Metastatic Liver Carcinoma in the Adrenal Gland (tissue), 2 donors: ENCODE measurements around the genes AVEN, PGBD4 and AQR.

- PRO-cap, 2 experiments: no peak in any of the 2 experiments
Measured at GRCh38 chr15:31372417-31373048, 45.9 kb downstream of the KLF13 start.

DNA sequence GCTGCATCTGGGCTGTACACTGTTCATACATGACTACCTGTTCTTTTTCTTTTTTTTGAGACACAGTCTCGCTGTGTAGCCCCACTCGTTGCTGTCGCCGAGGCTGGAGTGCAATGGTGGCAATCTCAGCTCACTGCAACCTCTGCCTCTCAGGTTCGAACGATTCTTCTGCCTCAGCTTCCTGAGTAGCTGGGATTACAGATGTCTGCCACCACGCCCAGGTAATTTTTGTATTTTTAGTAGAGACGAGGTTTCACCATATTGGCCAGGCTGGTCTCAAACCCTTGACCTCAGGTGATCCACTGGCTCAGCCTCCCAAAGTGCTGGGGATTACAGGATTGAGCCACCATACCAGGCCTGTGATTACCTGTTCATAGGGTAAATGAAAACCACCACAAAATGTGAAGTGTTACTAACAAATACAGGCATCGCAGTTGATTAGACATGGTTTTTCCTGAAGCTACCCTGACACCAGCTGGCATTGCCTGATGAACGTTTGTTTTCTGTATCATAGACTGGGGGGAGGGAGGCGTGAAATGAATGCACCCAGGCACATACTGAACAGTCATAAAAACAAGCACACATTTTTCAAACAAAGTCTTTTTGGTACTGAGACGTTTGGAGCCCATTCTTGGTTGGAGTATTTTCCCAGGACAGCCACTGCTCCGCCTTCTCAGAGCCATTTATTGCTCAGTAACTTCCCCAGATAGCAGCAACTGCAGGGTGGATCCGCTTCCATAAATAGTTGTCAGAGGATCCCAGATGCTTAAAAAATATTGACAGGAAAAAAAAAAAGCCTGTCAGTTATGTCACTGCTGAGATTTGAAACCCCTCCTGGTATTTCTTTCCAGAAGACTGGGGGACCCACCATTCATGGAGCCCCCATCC is 52.3 kb downstream of the KLF13 start:
- PRO-cap, 2 experiments: no peak in any of the 2 experiments

DNA sequence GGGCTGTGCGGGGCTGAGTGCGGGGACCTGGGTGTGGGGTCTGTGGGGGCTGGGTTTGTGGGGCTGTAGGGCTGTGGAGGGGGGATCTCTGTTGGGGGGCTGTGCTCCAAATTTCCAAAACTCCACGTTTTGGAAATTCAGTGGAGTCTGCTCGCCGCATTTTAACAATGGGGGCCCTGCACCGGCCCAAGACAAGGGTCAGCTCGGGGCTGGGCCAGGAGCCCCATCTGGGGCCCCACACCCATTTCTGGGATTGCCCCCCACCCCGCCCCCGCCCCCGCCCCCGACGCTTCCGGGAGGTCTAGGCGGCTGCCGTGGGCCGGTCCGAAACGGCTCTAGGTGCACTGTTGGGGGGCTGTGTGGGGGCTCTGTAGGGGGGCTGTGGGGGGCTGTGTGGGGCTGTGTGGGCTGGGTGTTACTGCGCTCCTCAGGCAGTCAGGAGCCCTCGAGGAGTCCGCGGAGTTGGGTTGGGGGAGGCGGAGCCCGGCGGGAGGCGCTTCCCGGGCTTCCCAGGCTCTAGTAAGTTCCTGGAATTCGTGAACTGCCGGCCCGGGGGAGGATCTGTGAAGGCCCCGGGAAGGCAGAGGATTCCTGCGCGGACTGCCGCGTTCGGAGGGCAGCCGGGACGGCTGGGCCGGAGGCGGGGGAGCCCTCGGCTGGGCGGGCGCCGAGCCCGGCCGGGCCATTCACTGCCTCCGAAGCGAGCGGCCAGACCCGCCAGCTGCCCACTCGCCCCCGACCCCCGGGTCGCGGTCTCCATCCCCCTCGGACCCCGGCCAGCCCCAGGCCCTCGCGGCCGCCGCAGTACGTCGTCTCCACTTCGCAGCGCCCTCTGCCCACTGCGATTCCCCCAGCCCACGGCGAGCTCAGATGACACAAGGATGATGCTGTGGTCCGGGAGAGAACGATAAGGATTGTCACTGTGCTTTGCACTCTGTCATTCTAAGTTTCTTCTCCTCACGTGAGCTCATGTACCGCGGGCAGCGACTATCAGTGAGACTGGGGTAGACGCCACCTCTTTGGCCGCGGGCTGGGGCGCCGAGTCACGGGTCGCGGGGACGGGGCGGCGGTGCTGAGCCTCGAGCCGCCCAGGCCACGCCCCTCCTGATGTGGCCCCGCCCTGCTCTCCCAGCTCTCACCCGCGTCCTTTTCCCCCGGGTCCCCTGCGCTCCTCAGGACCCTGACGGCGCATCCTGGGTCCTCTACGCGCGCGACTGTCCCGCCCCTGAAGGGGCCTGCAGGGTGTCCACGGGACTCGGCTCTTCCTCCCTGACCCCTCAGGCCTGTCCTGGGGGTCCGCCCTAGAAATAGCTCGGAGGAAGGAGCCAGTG is 65.2 kb downstream of the KLF13 start:
- PRO-cap, 2 experiments: peak in 2 of 2 experiments; most common plus-strand start position 537 of the sequence (in 1); most common minus-strand start position 1,045 of the sequence (in 2)

DNA sequence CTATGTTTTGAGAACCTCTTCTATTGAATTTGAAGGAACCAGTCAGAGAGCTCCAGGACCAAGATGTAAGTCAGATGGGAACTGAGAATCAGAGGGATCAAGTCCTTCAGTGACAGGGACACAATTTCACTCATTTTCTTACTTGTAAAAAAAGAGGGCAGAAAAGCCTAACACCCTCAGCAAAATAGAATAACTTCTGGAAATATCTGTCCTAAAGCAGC is 175.5 kb downstream of the KLF13 start:
- PRO-cap, 2 experiments: no peak in any of the 2 experiments

- PRO-cap, 2 experiments: no peak in any of the 2 experiments
Measured at GRCh38 chr15:31631522-31632298, 238.8 kb downstream of the OTUD7A start.

DNA sequence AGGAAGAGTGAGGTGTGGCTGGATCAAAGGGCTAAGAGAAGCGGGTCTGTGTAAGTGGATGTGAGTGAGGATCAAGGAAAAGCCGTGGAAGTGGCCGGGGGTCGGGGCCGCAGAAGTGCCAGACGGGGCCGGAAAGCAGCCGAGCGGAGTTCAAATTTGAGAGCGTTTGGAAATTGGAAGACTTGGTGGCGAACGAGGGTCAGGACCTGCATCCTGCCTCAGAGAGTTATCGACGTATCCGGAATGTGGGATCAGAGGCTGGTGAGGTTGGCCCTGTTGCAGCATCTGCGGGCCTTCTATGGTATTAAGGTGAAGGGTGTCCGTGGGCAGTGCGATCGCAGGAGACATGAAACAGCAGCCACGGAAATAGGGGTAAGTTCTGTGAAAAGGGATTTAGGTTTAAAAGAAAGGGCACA is 673 bp downstream of the ARHGAP11A start:
- PRO-cap, 2 experiments: no peak in any of the 2 experiments

GRCh38 chr15:32671973-32672397 is 30.5 kb downstream of the SCG5 start:
- PRO-cap, 2 experiments: no peak in any of the 2 experiments

- PRO-cap, 2 experiments: no peak in any of the 2 experiments
Measured at GRCh38 chr15:33007146-33007919, 187.2 kb downstream of the FMN1 start.

DNA sequence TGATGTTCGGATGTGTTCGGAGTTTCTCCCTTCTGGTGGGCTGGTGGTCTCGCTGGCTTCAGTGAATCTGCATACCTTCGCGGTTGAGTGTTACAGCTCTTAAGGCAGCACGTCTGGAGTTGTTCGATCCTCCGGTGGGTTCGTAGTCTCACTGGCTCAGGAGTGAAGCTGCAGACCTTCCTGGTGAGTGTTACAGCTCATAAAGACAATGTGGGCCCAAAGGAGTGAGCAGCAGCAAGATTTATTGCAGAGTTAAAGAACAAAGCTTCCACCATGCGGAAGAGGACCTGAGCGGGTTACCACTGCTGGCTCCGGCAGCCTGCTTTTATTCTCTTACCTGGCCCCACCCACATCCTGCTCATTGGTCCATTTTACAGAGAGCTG is 175.8 kb downstream of the FMN1 start:
- PRO-cap, 2 experiments: no peak in any of the 2 experiments

GRCh38 chr15:33022512-33022994 is 172.0 kb downstream of the FMN1 start:
- PRO-cap, 2 experiments: no peak in any of the 2 experiments

GRCh38 chr15:33958797-33959695 is 9.3 kb upstream of the CHRM5 start:
- PRO-cap, 2 experiments: no peak in any of the 2 experiments

- PRO-cap, 2 experiments: no peak in any of the 2 experiments
Measured at GRCh38 chr15:34038889-34039491, at the start of gene AVEN. Gene AVEN, minus strand, starts transcription at chr15:34039204.

GRCh38 chr15:34101974-34102625 is at the start of gene PGBD4:
Gene PGBD4, plus strand, starts transcription at chr15:34102083.
- PRO-cap, 2 experiments: peak in 2 of 2 experiments; most common plus-strand start chr15:34102040 (in 2)

DNA sequence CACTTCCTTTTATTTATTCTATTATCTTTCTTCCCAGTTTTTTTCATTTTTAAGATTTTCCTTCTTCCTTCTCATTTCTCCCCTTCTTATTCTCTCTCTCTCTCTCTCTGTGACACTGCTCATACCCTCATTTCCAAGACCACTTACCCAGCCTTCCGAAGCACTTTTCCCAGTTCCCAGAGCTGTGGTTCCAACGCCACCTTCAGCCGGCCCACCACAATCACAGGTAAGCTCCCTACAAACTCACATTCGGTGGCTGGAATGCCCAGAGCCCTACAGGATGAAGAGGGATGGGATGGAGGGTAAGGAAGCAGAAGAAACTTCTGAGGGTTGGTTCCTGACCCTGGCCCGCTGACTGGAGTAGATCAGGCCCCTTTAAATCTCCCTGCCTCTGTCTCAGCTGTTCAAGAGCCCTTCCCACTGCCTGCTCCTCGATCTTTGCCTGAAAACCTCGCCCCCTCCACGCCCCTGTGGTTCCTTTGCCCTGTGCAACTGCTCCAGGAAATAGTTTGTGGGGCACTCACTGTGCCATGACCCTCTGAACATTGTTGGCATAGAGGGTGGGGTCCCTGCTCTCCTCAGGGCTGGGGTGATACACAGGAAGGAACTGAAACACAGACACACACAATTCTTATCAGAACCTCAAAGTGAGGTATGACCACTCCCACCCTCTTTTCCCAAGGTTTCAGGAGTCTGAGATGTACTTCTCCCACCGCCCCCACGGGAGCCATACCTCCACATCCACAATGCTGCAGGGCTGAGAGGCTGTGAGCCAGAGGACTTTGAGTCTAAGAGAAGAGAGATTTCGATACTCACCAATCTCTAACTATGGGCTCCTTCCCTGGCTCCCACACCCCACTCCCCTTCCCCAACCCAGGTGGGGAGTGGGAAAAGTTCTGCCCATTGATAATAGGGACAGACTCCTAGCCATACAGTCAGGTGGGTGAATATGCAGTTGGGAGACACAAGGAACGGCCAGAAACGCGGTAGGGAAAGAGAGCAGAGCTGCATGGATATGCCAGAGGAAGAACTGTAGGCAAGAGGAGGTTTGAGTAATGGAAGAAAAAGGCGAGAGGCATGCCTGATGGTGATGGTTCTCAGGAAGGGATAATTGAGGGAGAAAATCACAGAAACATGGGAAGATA is 4.6 kb downstream of the LPCAT4 start:
- PRO-cap, 2 experiments: no peak in any of the 2 experiments

GRCh38 chr15:34495199-34495723 is 57.7 kb upstream of the GOLGA8A start:
- PRO-cap, 2 experiments: no peak in any of the 2 experiments

DNA sequence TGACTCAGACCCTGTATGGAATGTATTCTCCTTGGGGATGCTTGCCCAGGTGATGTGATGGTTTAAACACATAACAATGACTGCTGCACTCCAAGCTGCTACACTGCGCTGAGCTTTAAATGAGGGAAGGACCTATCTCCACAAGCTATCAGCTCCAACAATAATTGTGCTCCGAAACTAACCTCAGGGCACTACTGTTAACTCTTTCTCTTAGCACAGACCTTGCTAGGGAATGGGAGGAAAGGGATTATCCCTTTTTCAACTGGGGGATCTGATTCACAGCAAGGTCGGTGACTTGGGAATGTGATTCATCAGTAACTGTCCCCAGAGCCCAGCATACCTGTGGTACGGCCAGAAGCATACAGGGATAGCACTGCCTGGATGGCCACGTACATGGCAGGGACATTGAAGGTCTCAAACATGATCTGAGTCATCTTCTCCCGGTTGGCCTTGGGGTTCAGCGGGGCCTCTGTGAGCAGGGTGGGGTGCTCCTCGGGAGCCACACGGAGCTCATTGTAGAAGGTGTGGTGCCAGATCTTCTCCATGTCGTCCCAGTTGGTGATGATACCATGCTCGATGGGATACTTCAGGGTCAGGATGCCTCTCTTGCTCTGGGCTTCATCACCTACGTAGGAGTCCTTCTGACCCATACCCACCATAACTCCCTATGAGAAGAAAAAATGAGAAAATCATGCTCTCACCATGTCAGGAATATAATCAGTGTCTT is 2.3 kb downstream of the ACTC1 start:
- PRO-cap, 2 experiments: no peak in any of the 2 experiments

DNA sequence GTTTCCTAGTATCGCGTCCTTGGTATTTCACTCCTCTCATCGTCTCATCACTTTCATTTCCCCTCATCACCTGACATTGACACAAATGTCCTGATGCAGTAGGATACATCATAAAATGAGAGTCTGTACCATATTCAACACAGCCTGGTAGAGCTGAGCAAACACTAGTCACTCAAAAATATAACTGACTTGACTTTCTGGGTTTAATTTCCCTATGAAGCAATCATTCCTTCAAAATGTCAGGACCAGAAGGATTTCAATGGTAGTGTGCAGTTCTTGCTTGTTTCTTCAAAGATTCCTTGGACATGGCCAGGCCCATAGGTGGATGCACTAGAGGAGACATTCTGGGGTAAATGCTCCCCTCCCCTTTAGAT is 59.7 kb upstream of the ACTC1 start:
- PRO-cap, 2 experiments: no peak in any of the 2 experiments

DNA sequence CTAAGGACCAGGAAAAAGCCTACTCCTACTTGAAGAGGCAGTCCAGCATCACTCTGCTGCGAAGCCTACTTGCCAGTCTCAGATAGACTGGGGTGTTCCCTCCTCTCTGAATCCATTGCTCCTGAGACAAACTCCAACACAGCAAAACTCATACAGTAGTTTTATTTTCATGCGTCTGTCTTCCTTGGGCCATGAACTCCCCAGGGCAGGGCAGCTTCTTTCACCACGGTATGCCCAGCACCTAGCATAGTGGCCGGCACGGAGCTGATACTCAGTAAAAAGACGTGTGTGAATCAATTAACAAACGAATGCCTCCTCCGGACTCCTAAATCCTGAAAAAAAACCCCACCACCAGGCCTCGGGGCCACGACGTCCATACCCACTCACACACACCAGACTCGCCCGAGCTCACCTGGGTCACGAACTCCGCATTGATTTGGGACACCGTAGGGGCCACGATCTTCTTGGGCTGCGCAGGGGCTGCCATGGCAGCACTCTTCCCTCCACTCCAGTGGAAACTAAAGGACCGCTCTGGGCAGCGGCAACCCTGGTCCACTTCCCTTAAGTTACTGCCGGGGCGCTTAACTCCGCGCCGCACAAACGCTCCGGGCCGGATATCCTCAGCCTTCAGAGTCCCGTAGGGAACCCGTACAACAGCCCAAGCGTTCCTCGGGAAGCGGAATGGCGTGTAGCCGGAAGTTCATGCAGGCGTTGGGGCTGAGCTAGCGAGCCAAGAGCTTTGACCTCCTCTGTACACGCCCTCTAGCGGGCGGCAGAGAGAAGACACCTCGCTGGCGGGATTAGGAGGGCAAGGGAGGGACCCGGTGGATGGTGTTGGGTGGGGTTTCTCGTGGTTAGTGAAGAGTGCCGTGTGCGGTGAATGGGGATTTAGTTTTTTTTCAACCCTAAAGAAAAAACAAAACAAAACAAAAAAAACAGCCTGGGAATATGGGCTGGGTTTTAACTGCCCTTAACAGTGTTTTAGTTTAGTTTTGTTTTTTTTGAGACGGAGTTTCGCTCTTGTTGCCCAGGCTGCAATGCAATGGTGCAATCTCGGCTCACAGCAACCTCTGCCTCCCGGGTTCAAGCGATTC is at the start of gene AQR:
Gene AQR, minus strand, starts transcription at position 616 of the 1,094 bp plus-strand sequence.
- PRO-cap, 2 experiments: peak in 2 of 2 experiments; most common plus-strand start position 765 of the sequence (in 2); most common minus-strand start position 571 of the sequence (in 2)

- PRO-cap, 2 experiments: no peak in any of the 2 experiments
Measured at GRCh38 chr15:35547843-35548452, 2.0 kb upstream of the DPH6 start.

- PRO-cap, 2 experiments: no peak in any of the 2 experiments
Measured at GRCh38 chr15:36594470-36594973, 15.1 kb downstream of the CDIN1 start.